ENCODE measurements around a stretch of chr5.

GRCh38 chr5:75049929-75050231, 2.5 kb downstream of the GCNT4 start:
- PRO-cap = unidirectional peak, plus-strand start at chr5:75050101; unidirectional peak, plus-strand start at chr5:75050107
- RAMPAGE, long total RNA, 5 experiments = no peak in any of the 5 experiments
- RRBS = no CpG with 5 or more reads among the region's 4 CpGs

- PRO-cap = no peak
- RAMPAGE, long total RNA, 5 experiments = no peak in any of the 5 experiments
- RRBS = no CpG with 5 or more reads among the region's 4 CpGs
Observed at GRCh38 chr5:75059702-75060427, 7.5 kb upstream of the GCNT4 start.

- PRO-cap = no peak
- RAMPAGE, long total RNA, 5 experiments = start-site peak on the plus strand in 1 of 5 experiments, at chr5:75581205-75581438 at its widest, 9 reads per replicate
- RRBS = no CpG with 5 or more reads among the region's 2 CpGs
Observed at GRCh38 chr5:75581031-75581579, 30.1 kb upstream of the ANKDD1B start.

- PRO-cap = no peak
- RAMPAGE, long total RNA, 5 experiments = no peak in any of the 5 experiments
- RRBS = no CpG with 5 or more reads among the region's 7 CpGs
Observed at GRCh38 chr5:75622383-75622982, 11.2 kb downstream of the ANKDD1B start.

DNA sequence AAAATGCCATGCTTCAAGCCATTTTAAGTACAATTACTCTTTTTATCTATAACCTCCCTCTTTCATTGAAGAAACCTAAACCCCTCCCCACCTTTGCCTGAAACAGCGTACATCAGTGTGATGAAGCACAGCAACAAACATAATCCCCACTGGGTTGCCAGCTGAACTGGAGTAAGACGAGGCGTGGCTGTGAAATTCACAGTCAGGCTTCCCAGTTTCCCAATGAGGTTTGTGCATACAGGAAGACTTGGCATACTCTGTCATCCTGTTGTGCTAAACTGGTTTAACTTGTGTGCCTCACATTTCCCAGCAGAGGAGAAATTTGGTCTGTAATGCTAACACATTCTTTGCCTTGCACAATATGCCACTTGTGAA, 121.5 kb downstream of the SV2C start:
- PRO-cap = no peak
- RAMPAGE, long total RNA, 5 experiments = no peak in any of the 5 experiments
- RRBS = no CpG with 5 or more reads among the region's 3 CpGs

DNA sequence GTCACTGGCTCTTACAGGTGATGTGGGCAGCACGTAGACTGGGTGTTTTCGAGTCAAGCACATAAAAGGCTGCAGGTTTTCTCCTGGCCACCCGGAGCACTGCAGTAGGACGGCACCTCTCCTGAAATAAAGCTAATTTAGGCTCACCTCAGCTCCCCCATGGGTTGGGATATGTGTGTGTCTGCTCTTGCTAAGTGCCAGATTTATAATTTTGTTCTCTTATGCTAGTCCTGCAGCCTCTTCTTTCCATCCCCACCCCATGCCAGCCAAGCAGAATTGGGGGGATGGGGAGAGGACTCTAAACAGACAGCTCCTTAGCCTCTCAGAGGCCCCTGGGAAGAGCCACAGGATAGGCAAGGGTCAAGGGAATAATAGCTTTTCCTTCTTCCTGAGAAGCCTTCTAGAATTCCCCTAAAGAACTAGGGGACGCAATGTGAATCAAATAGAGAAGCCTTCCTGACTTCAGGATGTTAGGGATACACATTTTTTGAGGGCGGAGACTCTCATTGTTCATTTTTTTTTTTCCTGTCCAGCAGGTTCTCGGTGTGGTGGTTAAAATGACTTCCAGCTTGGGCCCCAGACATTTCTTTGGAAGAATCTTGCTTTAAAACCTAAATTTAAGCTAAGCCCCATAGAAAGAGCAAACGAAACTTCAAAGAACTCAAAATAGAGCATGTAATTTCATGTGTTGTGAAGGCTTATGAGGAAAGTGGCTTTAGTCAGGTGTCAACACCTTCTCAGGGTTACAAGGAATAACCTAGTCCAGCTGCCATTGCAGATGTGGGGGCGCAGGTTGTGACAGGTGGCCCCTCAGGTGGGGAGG, 80.7 kb downstream of the IQGAP2 start:
- PRO-cap = no peak
- RAMPAGE, long total RNA, 5 experiments = start-site peak on the plus strand in 2 of 5 experiments, centred at positions 111 to 314 of the sequence, 9 to 11 reads per replicate
- RRBS = no CpG with 5 or more reads among the region's 9 CpGs

- PRO-cap = no peak
- RAMPAGE, long total RNA, 5 experiments = no peak in any of the 5 experiments
- RRBS = no CpG with 5 or more reads among the region's 2 CpGs
Observed at GRCh38 chr5:76580568-76580899, 42.7 kb downstream of the F2RL2 start.

DNA sequence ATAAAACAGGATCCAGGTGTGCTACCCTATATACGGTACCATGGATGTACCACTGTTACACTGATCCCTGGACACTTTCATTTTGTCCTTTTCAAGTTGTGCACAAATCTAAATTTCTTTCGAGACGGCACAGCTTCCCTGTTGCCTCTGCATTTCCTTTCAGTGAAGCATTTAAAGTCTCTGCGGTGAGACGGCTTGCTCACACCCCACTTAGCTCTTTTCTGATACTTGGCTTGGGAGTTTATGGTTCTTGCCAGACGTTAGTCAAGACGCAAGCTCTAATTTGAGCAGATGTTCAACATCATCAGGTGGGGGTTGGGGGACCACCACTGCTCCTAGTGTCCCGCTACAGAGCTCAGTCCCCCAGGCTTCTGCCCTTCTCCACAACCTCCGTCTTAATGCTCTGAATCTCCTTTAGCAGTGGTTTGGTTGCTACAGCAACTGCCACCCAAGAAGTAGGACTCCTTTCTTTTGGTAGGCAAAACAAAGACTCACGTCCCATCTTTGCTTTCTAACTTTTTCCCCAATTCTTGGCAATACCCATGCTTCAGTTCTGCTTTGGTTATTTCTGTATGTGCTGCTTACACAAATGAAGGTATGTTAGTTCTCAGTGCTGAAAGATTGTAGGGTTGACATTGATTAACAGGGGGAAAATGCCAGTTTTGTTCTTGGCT, 15.7 kb downstream of the F2RL2 start:
- PRO-cap = no peak
- RAMPAGE, long total RNA, 5 experiments = no peak in any of the 5 experiments
- RRBS = no CpG with 5 or more reads among the region's 10 CpGs

- PRO-cap = no peak
- RAMPAGE, long total RNA, 5 experiments = no peak in any of the 5 experiments
- RRBS = no CpG with 5 or more reads among the region's 2 CpGs
Observed at GRCh38 chr5:76736232-76736640, 20.3 kb downstream of the F2R start.

DNA sequence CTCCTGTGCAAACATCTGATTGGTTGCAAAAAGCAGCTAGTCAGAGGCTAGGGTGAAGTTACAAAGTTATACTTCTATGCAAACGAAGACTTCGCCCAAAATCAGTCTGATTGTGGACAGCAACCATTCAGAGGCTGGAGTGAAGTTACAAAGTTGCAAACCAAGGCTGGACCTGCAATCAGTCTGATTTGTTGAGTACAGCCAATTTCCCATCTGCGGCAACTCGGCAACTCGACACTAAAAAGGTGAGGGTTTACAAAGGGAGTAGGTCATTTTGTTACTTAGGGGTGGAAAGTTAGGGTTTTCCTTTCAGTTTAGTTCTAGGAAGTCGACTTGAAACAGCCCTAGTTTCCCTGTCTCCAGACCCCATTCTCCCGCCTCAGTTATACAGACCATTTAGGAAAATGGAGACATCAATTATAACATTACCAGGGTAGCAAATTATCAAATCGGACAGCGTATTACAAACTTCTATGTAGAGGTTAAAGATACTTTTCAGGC, 40.5 kb downstream of the F2R start:
- PRO-cap = no peak
- RAMPAGE, long total RNA, 5 experiments = no peak in any of the 5 experiments
- RRBS = no CpG with 5 or more reads among the region's 9 CpGs

DNA sequence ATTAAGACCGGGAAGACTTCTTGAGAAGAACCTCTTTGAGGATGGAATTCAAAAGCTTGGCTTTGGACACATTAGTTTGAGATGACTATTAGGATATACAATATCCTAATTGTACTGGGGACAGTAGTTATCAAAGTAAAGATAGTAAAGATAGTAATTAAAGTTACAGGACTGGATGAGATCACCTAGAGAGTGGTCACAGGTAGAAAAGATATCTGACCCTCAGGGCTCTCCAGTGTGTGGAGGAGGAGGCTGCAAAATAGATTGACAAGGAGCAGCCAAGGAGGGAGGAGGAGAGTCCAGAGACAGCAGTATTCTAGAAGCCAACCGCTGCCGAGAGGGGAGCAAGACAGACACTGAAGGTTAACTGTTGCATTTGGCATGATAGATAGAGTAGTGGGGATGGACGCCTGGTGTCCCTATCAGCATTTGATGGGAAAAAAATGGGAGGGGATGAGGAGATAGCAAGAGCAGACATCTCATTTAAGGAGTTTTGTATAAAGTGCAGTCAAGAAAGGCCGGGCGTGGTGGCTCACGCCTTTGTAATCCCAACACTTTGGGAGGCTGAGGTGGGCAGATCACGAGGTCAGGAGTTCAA, 17.0 kb upstream of the F2RL1 start:
- PRO-cap = no peak
- RAMPAGE, long total RNA, 5 experiments = no peak in any of the 5 experiments
- RRBS = 29% methylated on average over 1 of the region's 8 CpGs

DNA sequence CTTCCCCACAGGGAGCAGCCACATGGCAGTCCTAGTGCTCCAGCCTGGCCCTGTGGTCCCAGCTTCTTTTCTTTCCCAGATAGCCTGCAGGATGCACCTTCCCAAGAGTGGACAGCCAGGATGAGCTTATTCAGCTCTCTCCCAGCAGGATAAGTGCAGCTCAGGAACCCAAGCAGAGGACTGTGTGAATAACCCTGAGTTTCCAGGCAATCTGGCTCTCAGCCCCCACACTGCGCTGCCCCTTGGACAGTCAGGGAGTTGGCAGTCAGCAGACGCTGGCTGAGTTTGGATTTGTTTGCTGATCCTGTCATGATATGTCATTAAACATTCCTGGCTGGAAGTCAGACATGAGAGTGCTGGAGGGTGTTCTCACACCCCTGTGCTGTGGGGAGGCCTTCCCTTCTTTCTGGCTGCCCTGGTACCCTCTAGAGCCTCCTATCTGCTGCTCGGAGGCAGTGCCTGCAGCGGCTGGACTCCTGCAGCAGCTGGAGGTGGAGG, 71.7 kb downstream of the PDE8B start:
- PRO-cap = no peak
- RAMPAGE, long total RNA, 5 experiments = no peak in any of the 5 experiments
- RRBS = no CpG with 5 or more reads among the region's 4 CpGs

- PRO-cap = unidirectional peak, plus-strand start at chr5:77359056
- RAMPAGE, long total RNA, 5 experiments = no peak in any of the 5 experiments
- RRBS = no CpG with 5 or more reads among the region's 4 CpGs
Observed at GRCh38 chr5:77359000-77359199, 133.2 kb downstream of the WDR41 start.

GRCh38 chr5:77629033-77629572, 9.4 kb downstream of the OTP start:
- PRO-cap = no peak
- RAMPAGE, long total RNA, 5 experiments = no peak in any of the 5 experiments
- RRBS = no CpG with 5 or more reads among the region's 13 CpGs

DNA sequence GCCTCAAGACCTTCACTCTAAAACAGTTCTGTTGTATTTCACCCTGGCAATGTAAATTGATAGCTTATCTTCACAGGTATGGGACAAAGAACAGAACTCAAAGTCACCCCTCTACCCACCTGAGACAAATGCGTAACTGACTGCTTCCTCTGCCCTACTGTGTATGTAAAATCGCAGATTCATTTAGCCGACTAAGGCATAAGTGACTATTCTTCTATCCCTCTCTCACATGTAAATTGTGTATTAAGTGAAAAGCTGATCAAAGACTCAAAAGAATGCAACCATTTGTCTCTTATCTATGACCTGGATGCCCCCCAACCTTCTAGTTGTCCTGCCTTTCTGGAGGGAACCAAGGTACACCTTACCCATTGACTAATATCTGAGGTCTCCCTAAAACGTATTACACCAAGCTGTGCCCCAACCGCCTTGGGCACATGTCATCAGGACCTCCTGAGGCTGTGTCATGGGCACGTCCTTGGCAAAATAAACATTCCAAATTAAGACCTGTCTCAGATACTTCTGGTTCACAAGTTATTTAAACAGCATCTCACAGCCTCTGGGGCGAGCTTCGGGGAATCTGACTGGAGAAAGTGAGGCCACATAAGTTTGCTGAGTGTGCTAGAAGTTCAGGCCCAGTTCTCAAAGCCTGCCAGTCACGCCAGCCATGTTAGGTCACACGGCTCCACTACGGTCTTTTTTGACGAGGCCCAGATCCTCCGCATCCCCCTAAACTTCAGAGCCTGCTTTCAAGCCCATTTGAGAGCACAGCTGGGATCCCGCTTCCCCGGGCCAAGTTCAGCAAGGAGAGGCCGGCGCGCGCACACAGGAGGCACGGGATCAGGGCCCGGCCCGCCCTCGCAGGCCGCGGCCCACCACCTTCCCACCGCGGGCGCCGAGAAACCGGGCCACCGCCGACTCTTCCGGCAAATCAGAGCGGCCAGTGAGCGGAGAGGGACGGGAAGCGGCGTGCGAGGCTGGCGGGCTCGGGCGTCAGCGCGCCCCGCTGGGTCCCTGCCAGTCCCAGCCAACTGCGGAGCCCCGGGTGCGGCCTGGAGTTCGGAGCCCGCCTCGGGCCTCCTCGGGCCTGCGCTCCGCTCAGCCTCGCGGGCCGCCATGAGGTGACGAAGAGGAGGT, 727 bp downstream of the TBCA start:
- PRO-cap = bidirectional peak, plus-strand start at position 883 of the sequence, minus-strand start at position 942 of the sequence
- RAMPAGE, long total RNA, 5 experiments = no peak in any of the 5 experiments
- RRBS = under 1% methylated on average over 21 of the region's 58 CpGs

- PRO-cap = no peak
- RAMPAGE, long total RNA, 5 experiments = start-site peak on the minus strand in 1 of 5 experiments, at chr5:78116165-78116236 at its widest, 40 reads per replicate
Observed at GRCh38 chr5:78115916-78116410, 178.5 kb downstream of the AP3B1 start.

GRCh38 chr5:78286178-78286771, 8.2 kb downstream of the AP3B1 start:
- PRO-cap = no peak
- RAMPAGE, long total RNA, 5 experiments = start-site peak on the minus strand in 1 of 5 experiments, at chr5:78286215-78286745 at its widest, 13 reads per replicate
- RRBS = no CpG with 5 or more reads among the region's 1 CpG

GRCh38 chr5:78526055-78526502, 122.5 kb downstream of the LHFPL2 start:
- PRO-cap = unidirectional peak, minus-strand start at chr5:78526202
- RAMPAGE, long total RNA, 5 experiments = no peak in any of the 5 experiments
- RRBS = no CpG with 5 or more reads among the region's 7 CpGs

DNA sequence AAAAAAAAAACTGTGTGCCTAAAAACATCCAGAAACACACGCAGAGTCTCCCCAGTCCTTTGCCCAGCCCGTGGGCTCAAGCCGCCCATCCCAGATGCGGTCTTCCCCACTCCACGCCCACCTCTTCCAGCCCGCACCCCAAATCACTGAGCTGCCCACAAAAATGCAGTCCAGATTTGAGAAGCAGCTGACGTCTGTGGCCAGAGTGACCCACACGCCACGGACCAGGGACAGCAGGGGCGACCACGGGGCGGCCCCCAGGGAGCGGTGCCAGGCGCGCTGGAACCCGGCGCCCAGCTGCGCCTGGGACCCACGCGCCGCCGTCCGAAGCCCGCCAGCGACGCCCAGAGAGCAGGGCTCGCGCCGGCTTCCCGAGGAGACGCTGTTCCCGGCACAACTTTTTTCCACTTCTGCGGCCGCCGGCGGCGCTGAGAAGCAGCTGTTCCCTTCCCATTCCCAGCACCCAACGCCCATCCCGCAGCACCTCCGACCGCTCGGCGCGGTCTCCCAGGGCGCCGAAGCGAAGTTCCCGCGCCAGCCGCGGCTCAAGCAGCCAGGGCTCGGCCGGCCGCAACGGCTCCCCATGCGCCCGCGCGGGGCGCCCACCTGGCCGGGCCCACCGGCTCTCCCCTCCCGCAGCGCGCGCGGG, 617 bp downstream of the LHFPL2 start:
- PRO-cap = unidirectional peak, plus-strand start at position 186 of the sequence; bidirectional peak, plus-strand start at position 337 of the sequence, minus-strand start at position 344 of the sequence; bidirectional peak, plus-strand start at position 396 of the sequence, minus-strand start at position 406 of the sequence
- RAMPAGE, long total RNA, 5 experiments = no peak in any of the 5 experiments
- RRBS = 1% methylated on average over 28 of the region's 67 CpGs

DNA sequence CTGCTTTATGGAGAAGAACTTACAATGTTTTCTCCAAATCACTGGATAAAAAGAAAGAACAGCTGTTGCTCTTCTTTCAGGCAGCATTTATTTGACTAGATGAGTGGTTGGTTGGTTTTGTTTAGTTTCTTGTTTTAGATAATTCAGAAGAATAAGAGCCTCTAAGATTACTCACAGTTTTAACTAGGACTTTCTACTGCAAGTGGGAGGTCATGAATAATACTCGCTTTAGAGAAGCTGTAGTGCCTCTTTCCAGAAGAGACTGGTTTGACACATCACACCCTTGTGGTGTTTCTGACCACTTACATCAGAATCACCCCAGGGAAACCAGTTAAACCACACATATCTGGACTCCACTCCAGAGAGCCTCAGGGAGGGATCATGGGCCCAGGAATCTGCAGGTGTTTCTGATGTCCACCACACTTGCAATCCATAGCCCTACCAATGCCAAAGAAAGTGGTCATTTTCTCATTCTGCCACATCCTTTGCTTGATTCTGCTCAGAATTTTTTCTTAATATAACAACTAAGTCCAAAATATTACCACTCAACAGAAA, 29.7 kb upstream of the LHFPL2 start:
- PRO-cap = no peak
- RAMPAGE, long total RNA, 5 experiments = no peak in any of the 5 experiments
- RRBS = no CpG with 5 or more reads among the region's 1 CpG